Peritoneum (tissue), 1 donor: ENCODE measurements around a stretch of chr13.

GRCh38 chr13:110888367-110889160 lies 26.3 kb downstream of the ANKRD10 start:
- PRO-cap, result no peak

- PRO-cap, result no peak
Observed at GRCh38 chr13:110890442-110891337, 24.2 kb downstream of the ANKRD10 start.

DNA sequence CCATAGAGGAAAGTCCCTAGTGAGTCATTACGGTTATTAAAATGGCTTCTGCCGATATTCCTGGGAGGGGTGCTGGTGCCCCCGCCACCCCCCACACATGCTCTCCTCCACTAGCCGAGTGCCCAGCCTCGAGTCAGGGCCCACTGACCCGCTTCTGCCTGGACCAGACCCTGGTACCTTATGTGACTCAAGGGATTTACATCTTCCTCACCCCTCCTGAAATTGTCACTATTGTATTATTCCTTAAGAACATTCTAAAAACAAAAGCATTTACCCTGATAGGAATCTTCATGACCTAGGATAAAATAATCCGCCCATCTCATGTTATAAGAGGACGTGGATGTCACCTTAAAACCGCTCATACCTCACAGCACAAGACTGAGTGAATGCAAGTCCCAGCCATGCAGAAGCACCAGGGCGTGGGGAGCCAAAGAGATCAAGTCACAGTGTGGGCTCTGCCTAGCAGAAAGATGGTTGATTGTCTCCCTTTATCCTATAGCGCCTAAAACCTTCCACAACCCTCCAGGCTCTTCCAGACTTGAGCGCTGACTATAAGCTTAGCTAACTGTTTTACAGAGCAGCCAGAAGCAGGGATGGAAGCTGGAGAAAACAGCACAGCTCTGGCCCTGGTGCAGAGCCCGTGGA lies 6.7 kb upstream of the ANKRD10 start:
- PRO-cap, result no peak

DNA sequence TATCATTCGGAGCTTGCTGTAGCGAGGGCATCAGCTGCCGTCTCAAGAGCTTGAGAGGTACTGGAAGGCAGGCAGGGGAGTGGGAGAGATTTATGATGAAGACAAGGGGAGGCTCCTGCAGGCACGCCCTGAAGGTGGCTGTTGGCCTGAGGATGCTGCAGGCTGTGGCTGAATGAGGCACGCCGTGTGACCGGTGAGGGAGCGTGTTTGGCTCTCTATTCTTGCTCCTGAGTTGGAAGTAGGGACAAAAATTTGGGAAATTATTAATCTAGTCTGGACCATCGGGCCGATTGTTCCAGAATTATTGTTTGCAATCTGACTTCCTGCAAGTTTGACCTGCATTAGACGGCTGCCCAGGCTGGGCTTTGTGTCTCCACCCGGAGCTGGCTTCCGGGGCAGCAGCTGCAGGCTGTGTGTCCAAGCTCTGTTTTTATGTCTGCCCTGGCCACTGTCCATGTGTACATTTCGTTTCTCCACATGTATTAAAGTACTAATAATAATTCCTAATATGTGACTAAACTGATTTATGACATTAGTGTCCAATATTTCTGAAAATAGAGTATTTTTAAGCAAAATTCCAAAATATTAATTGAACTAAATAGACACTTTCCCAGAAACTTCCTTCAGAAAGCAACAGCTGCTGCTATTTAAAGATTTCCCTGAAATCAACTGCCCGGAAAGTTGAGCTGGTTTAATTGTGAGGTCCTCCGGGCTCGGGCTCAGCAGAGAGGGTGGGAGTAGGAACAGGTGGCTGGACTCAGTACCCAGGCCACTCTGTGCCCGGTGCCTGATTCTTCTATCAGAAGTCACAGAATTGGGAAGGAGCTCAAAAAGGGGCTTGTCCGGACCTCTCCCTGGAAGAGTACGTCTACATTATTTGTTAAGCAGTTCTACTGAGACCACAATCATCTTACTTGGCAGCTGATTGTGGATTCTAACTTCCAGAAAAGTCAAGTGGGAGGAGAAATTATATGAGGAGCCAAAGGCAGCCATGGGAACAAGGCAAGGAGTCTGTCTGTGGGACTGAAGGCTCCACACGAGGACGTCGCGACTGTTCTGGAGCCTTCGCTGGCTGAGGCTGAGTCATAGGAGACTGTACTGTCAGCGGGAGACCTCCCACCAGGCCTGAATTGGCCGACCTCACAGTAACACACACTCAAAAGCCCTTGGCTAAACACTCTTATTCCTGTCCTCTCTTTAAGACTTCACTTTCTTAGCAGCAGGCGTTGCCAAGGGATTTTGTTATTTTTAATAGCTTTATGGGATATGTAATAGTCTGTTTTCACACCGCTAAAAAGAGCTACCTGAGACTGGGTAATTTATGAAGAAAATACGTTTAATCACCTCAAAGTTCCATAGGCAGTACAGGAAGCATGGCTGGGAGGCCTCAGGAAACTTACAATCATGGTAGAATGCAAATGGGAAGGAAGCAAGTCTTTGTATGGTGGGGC lies 91.5 kb upstream of the ANKRD10 start:
- PRO-cap, result no peak

DNA sequence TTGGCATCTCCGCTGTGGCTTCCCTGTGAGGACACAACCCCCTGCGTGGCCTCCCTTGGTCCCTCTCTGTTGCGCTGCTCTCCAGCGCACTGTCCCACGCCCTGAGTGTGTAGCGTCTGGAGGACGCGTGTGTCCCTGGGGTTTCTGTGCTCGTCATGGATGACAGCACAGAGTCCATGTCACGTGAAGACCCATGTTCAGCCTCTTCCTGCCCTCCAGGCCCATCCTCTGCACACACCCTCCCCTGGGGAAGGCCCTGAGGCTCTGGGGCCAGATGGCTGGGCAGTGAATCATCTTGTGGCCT lies 71.6 kb upstream of the ARHGEF7 start:
- PRO-cap, result no peak

DNA sequence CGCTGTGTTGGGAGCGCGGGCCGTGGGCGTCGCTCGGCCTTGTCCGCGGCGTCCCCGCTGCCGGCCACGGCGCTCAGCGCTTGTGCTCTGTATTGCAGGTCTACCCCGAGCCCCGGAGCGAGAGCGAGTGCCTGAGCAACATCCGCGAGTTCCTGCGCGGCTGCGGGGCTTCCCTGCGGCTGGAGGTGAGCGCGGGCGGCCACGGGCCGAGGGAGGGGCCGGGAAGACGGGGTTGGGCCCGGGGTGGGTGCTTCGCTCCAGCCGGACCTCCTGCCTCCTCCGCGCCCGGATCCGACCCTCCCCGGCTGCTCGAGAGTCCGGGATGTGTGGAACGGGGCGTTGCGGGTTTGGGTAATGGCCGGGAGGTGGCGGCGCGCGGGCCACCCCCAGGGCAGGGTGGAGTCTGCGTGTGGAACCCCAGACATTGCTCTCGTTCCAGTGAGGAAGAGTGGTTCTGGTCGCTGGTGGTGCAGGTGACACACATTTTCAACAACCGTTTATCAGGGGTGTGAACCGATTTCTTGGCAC lies 38.8 kb downstream of the ARHGEF7 start:
- PRO-cap, result no peak

GRCh38 chr13:111168028-111168693 lies 53.1 kb downstream of the ARHGEF7 start:
- PRO-cap, result no peak

GRCh38 chr13:111202750-111203252 lies 87.7 kb downstream of the ARHGEF7 start:
- PRO-cap, result no peak

DNA sequence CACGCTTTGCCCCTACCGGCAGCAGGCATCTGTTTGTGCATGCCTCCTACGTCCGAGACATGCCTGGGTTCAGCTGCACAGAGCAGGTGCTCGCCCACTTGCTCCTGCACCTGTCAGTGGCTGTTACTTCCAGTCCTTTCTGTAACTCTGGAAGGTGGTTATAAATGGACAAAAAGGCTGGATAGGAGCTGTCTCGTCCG lies 18.0 kb upstream of the TEX29 start:
- PRO-cap, result no peak

GRCh38 chr13:111846020-111846433 lies 220.9 kb upstream of the SOX1 start:
- PRO-cap, result no peak

- PRO-cap, result no peak
Observed at GRCh38 chr13:112670045-112670470, 19.8 kb upstream of the ATP11A start.

DNA sequence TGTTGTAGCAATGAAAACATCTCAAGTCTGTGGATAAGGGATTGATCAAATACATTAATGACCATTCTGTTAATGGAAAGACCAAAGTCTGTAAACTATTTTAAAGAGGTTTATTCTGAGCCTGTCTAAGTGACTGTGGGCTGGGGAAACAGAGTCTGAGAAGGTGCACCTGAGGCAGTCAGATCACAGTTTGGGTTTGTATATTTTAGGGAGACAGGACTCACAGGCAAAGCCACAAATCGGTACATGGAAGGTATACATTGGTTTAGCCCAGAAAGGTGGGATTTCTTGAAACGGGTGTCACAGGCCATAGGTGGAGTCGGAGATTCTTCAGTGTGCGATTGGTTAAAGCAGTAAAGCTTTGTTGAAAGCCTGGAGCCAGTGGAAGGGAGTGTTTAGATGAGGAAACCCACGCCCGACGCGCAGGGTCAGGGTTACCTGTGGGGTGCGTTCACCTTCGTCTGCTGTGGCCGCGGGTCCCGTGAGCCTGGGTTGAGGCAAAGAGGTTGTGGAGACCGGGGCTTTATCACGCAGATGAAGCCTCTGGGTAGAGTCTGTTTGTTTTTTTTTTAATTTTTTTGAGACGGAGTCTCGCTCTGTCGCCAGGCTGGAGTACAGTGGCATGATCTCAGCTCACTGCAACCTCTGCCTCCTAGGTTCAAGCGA lies 30.3 kb downstream of the ATP11A start:
- PRO-cap, result no peak

GRCh38 chr13:112725434-112726215 lies 35.8 kb downstream of the ATP11A start:
- PRO-cap, result no peak

DNA sequence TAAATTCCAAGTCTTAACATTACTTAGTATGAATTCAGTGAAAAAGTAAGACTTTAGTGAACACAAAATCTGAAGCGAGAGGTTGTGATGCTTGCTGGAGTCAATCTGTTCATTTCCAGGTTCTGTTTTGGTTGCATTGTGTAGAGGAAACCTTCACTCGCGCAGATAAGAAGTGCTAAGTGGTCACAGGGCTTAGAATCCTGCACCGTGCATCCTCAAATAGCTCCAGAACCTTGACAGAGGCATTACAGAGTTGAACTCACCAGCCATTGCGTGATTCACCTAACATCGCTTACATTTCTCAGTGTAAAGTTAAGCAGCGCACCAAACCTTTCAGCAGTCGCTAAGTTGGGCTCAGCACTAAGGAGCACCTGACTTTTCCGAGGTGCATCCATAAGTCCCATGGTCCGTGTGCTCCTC lies 45.7 kb downstream of the ATP11A start:
- PRO-cap, result no peak

- PRO-cap, result no peak
Observed at GRCh38 chr13:113014378-113015072, 45.5 kb downstream of the MCF2L start.

GRCh38 chr13:113041044-113041930 lies 64.3 kb upstream of the F7 start:
- PRO-cap, result no peak

GRCh38 chr13:113065277-113065892 lies 40.2 kb upstream of the F7 start:
- PRO-cap, result no peak

DNA sequence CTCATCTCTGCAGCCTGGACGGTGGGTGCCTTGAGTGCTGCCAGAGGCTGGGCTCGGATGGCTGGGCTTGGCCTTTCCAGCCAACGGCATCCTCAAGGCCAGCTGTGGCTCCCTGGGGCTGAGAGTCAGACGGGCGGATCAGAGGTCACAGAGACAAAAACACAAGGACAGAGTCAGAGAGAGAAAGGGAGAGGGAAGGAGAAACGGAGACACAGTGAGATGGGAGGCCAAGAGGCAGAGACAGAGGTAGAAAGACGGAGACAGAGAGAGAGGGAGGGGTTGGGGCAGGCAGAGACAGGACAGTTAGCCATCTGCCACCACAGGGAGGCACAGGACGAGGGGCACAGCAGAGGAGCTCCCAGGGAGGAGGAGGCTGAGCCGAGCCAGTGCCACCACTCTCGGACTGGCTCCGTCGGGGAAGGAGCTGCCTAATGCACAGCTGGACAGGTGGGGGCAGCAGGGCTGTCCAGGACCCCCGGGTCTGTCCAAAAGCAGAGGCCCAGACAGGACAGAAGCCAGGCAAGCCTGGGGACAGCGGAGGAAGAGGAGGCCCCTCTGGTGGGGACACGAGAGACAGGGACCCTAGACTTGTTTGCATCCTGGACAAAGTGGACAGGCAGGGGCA lies 512 bp downstream of the F10 start:
- PRO-cap, result no peak

DNA sequence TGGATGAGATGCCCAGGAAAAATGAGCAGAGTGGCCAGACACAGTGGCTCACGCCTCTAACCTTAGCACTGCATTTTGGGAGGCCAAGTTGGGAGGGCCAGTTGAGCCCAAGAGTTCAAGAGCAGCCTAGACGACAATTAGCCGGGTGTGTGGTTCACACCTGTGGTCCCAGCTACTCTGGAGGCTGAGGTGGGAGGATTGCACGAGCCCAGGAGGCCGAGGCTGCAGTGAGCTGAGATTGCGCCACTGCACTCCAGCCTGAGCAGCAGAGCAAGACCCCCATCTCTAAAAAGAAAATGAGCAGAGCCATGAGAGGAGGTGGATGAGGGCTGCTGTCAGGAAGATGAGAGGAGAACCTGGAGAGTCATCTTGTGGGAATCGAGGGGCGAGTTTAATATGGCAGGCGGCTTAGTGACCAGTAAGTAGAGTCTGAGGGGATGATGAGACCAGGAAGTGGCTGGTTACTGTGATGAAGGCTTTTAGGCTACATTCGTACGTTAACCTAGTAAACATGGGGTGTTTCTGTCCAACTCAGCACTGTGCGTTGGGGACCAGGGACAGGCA lies 13.3 kb downstream of the CUL4A start:
- PRO-cap, result no peak

DNA sequence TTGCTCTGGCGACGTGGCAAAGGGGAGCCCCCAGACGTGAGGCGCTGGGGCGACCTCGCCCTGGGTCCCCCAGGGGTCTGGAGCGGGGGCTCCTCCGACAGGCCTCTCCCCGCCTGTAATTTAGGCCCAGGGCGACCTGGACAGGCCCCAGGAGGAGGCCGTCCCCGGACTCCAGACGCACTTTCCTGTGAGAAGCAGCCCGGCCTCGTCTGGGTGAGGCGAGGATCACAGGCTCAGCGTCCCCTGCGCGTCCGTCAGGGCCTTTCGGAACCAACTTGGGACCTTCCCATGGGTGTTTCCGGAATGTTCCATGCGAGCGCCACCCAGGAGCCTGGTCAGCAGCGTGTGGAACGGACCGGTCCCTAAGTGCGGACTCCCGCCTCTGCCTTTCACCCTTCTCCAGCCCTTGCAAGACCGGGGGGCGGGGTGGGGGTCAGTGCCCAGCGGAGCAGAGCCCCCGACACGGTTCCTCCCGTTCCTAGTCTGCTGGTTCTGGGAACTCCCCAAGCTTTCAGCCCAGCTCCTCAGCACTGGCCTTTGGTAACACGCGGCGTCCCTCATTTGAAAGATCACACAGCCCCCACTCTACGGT lies 1.1 kb upstream of the GRTP1 start:
- PRO-cap, result no peak